Ureter (tissue), 1 donor: ENCODE measurements around a stretch of chr20.

GRCh38 chr20:38085338-38085696 is 51.8 kb downstream of the RPRD1B start:
- PRO-cap: no peak

DNA sequence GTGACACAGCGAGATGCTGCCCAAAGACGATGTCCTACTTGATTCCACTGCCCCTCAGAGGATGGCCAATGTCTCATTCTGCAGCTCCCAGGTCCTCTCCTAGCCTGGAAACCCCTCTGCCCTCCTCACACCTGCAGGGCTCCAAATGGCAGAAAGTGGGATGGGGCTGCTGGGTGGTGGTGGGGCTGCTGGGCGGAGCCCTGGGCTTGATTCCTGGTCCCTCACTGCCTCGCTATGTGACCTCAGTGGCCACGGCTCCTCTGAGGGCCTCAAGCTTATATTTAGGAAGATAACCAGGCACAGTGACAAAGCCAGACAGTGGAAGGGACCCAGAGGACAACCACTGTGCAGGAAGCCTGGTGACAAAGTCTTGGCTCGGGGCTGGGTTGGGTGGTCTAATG is 28.5 kb downstream of the TGM2 start:
- PRO-cap: no peak

DNA sequence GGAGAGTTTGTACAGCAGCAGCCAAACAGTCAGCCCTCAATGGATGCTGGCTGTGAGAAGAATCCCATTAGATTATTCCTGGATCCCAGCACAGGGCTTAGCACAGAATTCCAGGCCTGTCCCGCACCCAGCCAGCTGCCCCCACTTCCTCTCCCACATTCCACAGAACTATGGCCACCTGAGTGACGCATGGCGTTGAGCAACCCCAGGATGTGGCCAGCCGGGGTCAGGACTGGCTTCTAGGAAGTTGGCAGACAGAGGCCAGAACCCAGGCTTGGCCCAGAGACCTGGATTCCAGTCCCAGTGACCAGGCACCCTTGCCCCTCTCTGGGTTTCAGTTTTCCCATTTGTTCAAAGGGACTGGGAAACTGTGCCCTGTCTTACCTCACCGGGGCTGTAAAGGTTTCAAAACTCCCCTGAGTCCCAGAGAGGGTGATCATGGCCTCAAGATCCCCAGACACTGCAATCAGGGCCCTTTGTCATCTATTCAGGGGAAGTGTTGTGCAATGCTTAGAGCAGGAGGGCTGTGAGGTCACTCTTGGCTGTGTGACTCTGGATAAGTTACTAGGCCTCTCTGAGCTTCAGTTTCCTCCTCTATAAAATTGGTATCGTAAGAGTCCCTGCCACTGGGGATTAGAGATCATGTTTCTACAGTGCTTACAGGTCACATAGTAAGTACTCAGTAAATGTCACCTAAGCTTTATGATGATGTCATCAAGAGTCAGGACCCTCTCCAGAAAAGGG is 3.1 kb upstream of the TGM2 start:
- PRO-cap: no peak

GRCh38 chr20:38191141-38191329 is 26.0 kb upstream of the TGM2 start:
- PRO-cap: no peak

DNA sequence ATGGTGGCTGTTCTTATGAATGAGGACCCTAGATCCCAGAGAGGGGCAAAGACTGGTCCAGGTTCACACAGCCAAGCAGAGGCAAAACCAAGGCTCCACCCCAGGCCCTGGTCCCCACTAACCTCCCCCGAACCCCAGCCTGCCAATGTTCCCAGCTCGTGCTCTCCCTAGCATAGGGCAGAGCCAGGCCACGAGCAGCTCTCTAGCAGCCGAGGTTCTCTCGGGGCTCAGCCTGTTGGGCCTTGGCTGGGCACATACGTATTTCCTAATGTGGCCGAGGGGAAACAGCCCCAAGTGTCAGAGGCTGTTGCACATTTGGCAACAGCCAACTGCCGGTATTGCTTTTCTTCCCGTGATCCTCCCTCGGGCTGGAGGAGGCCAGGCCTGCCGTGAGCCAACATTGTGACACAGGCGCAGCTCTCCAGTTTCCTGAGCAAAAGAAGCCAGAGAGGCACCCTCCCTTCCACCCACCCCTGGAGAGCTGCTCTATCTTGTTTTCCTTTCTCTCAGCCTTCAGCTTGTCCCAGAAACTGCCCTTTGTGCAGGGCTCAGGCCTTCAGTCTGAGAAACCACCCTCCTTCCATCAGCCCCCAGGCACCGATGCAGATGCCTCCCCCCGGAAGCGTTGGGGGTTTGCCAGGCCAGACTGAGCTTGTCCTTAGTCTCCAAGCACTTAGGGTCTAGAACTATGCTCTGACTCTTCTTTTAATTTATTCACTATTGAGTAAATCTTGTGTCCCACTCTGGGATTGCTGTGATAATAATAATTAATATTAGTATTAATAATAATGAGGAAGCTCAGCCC is 5.2 kb upstream of the BPI start:
- PRO-cap: no peak

GRCh38 chr20:38441821-38442254 is 30.8 kb upstream of the RALGAPB start:
- PRO-cap: no peak

GRCh38 chr20:38446376-38447336 is 26.0 kb upstream of the RALGAPB start:
- PRO-cap: unidirectional peak, plus-strand start at chr20:38446675

- PRO-cap: no peak
Measured at GRCh38 chr20:38449104-38449751, 23.4 kb upstream of the RALGAPB start.

DNA sequence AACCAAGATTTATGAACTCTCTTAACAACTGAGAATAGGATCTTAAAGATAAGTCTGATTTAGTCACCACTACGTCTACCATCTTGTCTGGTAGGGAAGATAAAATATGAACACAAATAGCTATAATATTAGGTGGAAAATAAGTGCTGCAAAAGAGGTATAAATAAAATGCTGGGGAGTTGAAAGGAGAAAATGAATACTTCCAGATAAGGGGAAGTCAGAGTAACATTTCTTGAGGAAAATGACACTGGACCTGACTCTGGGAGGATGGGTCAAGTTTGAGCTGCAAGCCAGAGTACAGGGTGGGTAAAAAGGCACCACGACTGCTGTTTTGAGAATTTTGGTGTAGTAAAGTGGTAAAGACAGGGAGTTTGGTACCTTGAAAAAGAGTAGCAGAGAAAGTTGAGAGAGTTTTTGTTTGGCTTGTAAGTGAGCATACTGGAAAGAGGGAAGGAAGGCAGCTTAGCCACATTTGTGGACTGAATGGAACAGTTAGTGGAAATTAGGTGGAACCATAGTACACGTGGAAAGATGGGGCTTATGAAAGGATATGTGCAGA is 39.3 kb upstream of the ADIG start:
- PRO-cap: no peak

- PRO-cap: no peak
Measured at GRCh38 chr20:38601057-38601514, 20.1 kb downstream of the ADIG start.

DNA sequence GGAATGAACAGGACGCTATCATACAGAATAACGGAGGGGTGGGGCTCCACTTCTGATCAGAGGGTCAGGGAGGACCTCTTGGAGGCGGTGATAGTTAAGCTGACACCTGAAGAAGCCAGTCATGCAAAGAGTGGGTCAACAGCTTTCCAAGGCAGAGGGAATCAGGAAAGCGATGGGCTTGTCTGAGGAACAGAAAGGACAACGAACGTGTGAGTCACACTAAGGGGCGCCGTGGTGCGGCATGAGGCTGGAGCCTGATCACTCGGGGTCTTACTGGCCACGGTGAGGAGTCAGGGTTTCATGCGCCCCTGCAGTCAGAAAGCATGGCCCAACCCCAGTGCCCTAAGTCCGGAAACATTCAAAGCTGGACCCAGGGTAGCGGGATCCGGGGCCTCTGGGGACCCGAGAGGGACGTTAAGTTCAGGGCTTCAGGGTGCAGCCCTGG is 50.6 kb upstream of the SLC32A1 start:
- PRO-cap: no peak

DNA sequence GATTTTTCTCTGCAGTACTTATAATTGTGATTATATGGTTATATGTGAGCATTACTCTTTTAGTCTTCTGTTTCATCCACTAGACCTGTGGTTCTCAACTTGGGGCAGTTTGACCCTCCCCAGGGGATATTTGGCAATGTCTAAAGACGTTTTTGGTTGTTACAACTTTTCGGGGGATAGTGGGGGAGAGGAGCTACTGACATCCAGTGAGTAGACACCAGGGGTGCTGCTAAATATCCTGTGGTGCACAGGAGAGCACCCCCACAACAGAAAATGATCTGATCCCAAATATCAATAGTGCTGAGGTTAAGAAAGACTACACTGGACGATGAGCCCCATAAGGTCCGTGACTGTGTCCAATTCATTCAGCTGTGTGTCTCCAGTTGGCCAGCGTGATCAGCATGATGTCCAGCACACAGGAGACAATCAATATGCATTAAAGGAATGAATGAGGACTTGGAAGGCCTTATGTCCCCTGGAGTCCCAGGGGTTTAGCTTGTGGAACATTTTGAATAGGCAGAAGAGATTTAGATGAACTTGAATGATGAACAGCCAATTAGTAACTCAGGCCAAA is 6.2 kb downstream of the PPP1R16B start:
- PRO-cap: no peak

DNA sequence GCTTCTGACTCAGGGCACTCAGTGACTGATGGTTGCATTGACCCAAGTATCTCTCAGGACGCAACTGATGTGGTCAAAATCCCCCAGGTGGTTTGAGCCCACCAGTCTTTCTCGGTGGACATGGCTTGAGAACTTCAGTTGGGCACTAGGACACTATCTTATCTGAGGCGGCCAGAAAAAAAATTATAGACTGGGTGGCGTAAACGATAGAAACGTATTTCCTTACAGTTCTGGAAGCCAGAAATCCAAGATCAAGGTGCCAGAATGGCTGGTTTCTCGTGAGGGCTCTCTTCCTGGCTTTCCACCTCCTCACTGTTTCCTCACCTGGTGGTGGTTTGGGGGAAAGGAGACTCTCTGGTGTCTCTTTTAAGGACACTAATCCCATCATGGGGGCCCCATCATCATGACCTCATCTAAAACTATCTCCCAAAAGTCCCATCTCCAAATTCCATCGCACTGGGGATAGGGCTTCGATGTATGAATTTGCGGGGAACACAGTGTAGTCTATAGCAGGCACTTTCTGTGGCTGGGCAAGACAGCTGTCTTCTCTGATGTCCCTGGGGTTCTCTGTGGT is 52.3 kb downstream of the PPP1R16B start:
- PRO-cap: no peak

DNA sequence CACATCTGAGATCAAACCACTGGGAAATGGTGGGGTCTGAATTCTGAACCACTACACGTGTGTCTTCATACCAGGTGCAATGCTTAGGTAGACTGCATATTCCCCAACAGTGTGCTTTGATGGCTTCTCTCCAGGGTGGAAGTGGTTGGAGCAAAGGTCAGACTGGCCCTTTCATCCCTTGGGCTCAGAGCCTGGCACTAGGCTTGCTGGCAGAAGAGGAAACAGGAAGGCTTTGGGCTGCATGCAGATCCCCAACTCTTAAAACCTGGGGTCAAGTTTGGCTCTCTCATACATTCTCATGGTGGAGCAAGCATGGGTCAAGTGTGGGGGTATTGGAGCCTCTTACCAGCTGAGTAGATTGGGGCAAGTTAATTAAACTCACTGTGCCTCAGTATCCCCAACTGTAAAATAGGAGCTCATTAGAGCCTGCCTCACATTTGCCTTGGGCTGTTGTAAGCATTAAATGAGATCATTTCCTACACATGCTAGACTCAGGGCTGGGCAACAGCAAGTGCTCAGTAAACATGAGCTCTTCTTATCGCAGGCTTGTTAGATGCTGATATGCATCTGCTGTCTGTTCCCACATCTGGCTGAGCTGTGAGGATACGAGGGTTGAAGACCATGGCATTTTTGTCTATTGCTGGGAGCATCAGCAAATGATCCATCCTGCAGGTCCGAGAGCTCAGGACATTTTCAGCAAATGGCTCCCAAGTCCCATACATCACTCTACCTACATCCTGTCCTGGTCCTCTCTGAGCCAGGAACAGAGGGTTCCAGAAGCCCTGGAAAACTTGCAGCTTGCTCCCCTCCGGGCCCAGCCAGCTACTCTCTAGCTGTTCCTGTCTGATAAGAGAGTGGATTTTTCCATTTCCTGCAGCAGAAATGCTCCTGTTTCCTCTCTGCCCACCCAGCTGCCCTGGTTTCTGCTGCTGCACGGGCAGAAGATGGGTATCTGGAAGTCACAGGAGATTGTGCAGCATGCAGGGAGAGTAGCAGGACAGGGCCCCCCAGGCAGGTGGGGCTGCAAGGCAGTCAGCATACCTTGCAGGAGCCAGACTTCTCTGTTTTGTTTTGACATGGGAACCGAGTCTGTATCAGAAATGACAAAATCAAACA is 51.4 kb upstream of the FAM83D start:
- PRO-cap: no peak

DNA sequence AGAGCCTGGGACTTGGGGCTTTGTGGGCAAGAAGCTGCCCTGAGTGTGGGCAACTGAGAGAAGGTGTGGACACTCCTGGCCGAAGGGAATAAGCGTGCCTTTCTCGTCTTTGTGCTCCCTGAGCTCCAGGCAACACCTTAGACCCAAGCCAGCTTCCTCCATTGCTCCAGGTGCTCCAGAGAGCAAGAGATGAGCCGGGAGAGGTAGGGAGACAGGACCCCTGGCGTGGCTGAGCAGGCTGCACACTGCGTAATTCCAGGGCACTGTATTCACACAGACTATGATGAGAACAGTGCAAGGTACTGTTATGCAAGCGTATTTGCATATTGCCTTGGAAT is 42.3 kb upstream of the FAM83D start:
- PRO-cap: no peak

- PRO-cap: no peak
Measured at GRCh38 chr20:40561838-40562495, 127.1 kb downstream of the MAFB start.

DNA sequence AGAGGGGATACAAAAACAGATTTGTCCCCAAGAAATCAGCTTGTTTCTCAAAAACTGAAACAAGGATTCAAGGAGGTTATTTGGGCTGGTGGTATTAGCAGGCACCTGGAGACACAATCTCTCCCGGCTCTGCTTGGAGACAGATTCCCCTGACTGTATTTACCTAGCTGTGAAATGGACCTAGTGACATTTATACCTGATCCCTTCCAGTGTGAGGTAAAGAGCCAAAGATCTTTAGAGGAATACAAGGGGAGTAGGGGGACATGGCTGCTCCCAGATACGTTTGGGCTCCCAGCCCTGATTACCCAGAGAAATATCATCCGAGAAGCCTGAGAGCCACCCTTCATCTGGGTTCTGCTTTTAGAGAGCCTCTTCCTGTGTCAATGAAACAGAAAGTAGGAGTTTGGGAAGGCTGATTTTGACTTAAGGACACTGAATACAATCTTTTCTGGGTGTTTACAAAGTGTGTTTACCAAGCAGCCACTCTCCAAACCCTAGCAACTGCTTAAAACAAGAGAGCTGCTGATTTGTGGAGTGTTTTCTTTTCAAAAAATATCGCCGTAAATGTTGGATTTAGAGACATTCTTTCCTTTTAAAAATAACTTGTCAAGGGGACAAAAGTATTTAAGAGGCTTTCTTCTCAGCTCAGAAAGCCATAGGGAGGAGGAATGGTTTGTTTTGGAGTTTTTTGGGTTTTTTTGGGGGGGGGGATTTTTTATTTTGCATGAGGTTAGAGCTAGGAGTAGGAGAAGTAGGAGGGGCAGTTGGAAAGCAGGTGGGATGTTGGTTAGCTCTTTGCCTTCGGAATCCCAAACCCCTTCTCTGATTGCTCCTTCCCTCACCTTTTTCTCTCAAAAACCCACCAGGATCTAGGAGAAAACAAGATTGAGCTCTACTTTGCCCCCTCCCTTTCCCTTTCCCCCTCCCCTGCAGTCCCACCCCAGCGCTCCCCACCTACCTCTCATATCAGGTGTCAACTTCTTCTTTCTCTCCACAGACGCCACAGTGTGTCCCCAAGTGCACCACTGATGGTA is 12.5 kb downstream of the MAFB start:
- PRO-cap: no peak

GRCh38 chr20:40911551-40912234 is 116.9 kb upstream of the TOP1 start:
- PRO-cap: no peak

DNA sequence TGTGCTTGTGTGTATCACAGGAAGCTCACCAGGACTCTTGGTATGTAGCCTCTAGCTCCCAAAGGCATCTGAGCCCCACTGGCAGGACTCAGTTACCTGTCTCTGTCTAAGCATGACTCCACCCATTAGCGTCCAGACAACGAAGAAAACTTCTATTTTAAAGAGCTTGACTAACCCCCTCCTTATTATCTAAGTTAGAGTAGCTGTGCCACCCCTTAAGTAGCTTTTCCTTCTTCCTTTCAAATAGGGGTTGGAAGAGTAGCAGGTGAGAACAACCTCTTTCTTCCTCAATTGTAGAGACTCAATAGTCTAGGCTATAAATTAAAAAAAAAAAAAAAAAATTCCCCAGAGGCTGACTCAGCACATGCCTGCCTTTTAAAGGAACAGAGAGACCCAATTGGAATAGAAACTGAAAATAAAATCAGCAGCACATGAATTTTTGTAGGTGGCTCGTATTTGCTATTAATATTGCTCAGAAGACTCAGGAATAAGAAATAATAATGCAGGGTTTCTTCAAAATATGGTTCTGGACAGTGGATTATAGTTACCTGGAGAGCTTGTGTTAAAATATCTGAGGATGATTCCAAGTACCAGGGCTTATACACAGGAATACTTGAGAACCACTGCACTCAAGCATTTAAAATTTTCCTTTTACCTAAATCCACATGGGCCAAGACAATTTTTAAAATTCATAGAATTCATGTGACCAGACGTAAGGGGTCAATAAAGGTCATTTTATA is 19.3 kb downstream of the TOP1 start:
- PRO-cap: no peak

DNA sequence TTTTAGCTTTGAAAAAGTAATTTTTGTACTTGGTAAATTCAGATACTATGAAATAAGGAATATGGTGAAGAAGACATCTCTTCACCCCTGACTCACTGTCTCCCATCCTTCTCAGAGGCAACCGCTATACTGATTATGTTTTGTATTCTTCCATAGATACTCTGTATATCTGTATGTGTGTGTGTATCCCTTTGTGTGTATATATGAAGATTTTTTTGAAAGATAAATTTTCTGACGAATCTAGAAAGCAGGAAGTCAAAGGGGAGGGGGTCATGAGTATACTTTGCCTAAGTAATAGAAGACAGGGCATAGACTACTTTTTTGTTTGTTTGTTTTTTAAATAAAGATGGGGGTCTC is 48.1 kb downstream of the TOP1 start:
- PRO-cap: no peak